UCH-1 (cell line): ENCODE results near the genes LHX2, NR5A1, NR6A1 and SCAI.

DNA sequence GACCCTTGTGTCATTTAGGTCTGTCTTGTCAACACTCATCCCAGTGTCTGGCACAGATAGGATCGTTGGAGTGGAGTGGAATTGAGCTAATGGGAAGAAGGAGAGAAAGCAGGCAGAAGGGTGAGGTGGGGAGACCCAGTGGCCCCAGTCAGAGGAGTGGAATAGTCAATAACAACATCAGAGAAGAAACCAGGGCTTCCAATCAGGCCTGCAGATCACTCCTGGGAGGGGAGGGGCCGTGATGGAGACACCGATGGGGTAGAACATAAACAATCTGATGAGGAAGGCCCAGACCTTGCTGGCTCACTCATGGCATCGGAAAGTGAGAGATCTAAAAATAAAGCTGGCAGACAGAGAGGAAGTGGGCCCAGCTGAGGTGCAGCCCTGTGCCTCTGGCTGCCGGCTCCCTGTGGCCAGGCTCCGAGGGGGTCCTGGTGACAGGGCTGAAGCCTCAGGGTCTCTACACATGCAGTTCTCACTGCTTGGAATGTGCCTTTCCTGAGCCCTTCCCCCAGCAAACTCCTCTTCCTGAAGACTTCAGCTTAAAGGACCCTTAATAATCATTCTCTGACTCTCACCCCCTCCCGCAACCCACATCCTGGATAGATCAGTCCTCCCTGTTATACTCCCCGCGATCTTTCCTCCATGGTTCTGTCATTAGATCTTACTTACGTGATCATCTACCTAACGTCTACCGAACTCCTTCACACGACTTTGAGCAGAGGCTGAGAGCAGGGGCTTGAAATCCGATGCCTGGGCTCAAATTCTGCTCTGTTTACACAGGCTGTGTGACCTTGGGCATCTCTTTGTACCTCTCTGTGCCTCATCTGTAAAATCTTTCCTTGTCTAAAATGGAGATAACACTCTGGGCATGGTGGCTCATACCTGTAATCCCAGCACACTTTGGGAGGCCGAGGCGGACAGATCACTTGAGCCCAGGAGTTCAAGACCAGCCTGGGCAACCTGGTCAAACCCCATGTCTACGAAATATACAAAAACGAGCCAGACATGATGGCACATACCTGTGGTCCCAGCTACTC lies 33.1 kb upstream of the CRB2 start:
- RRBS: no CpG with 5 or more reads among the region's 18 CpGs

GRCh38 chr9:123360145-123360724 lies 4.2 kb downstream of the CRB2 start:
- RRBS: no CpG with 5 or more reads among the region's 15 CpGs

- RRBS: no CpG with 5 or more reads among the region's 4 CpGs
Measured at GRCh38 chr9:123543675-123544125, 187.7 kb downstream of the CRB2 start.

DNA sequence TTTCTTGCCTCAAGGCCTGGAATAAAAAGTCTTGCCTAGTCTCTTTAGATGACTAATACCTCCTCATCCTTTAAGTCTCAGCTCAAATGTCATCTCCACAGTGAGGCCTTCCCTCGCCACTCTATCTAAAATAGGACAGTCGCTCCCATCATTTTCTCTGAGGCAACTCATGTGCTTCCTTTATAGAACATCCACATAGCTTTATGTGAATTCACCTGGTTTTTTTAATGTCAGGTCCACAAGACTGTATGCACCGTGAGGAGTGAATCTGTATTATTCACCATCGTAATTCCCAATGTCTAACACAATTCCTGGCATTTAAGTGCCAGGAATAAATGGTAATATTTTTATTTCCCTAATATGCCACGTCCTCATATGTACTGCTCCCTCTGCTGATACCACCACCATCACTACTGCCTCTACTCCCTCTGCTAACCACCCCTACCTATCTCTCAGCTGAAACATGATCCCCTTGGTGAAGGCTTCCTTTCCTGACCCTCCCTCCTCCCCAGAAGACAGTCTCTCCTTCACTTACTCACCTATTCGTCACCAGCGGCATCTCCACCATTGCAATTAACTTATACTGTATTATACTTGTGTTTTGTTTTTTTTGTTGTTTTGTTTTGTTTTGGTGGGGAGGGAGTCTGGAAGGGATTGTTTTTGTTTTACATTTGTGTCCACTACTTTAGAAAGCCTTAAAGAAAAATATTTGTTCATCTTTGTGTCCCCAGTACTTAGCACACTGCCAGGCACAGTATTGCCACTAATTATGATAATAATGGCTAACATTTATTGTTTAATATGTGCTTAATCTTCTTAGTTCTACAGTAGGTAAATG lies 4.8 kb downstream of the DENND1A start:
- RRBS: no CpG with 5 or more reads among the region's 7 CpGs

GRCh38 chr9:124011301-124011887 lies at the start of gene LHX2:
Gene LHX2 (plus strand): TSS chr9:124011768.
- RRBS: under 1% methylated on average over 17 of the region's 46 CpGs

DNA sequence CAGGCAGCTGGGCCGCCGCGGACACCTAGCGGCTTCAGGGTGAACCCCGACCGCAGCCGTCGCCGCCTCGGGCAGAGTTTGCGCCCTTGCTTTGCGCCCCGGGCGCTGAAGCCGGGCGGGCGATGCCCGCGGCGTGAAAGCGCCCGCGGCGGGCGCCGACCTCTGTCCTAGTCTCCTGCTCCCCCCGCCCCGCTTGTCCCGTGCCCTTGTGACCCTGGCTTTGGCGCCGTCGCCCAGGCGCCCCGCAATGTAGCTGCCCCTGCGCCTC lies 254 bp downstream of the LHX2 start:
- RRBS: no CpG with 5 or more reads among the region's 35 CpGs

GRCh38 chr9:124040729-124041597 lies 29.4 kb downstream of the LHX2 start:
- RRBS: 16% methylated on average over 20 of the region's 57 CpGs

- RRBS: no CpG with 5 or more reads among the region's 5 CpGs
Measured at GRCh38 chr9:124137718-124138087, 120.0 kb upstream of the NEK6 start.

DNA sequence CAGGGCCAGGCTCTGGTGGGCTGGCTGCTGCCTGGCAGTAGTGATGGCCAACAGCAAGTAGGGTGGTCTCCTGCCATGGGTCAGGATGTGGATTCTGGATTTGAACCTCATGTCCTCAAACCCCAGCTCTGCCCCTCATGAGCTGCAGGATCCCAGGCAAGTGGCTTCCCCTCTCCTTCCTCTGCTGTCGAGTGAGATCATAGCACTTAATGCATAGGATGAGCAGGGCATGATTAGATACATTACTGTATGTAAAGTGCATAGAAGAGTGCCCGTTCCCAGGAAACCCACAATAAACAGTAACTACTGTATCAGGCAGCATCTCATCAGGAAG lies 38.6 kb upstream of the NEK6 start:
- RRBS: no CpG with 5 or more reads among the region's 2 CpGs

DNA sequence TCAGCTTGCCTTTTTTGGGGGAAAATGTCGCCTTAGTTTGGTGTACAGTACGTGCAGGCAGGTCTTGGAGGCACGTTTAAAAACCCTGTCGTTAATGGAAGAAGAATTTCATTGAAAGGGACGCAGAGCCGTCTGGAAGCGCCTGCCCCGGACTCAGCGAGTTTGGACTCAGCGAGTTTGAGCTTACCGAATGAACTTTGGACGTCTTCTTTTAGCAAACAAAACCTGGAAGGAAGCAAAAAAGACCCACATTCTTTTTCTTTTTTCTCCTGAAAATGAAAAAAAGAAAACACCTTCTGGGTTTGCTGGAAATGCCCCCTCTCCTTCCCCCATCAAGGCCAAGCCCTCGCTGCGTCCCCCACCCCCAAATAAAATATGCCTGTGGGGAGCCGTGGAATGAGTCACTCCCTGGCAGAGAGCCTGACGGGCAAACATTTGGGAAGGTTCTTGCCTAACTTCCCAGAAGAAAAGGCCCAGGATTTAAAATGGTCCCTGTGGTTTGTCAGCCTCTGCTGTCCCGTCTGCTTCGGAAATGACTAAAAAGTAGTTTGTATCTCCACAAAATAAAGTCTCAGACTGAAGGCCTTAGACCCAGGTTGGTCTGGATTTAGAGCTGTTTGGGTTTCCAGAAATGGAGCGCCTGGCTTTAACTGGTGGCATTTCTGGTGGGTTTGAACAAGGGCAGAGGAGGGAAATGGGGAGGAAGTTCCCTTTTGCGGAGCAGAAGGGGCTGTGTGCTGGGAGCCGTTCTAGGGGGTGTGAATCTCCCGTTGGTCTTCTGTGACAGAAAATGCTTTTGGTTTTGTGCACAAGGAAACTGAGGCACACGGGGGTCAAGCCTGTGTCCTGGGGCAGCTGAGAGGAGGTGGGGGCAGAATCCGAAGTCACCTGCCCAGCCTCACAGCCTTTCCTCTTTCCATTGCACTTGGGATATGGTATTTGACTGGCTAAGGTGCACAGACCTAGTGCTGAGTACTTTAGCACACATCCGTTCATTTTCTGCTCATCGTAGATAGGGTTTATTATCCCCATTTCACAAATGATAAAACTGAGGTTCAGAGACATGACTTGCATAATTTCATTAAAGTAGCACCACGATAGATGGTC lies 1.9 kb downstream of the NEK6 start:
- RRBS: no CpG with 5 or more reads among the region's 27 CpGs

- RRBS: no CpG with 5 or more reads among the region's 15 CpGs
Measured at GRCh38 chr9:124262216-124263181, 4.8 kb downstream of the NEK6 start.

DNA sequence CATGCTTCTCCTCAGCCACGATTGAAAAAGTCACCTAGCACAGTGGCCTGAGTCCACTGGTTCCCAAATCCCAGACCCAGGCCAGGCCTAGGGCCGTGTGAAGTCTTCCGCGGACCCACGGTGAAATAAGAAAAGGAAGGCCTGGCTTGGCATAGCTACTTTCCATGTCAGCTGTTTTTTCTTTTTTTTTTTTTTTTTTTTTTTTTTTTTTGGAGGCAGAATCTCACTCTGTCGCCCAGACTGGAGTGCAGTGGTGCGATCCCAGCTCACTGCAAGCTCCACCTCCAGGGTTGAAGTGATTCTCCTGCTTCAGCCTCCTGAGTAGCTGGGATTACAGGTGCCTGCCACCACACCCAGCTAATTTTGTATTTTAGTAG lies 23.5 kb downstream of the NEK6 start:
- RRBS: no CpG with 5 or more reads among the region's 7 CpGs

GRCh38 chr9:124371736-124372547 lies 43.3 kb downstream of the PSMB7 start:
- RRBS: no CpG with 5 or more reads among the region's 4 CpGs

DNA sequence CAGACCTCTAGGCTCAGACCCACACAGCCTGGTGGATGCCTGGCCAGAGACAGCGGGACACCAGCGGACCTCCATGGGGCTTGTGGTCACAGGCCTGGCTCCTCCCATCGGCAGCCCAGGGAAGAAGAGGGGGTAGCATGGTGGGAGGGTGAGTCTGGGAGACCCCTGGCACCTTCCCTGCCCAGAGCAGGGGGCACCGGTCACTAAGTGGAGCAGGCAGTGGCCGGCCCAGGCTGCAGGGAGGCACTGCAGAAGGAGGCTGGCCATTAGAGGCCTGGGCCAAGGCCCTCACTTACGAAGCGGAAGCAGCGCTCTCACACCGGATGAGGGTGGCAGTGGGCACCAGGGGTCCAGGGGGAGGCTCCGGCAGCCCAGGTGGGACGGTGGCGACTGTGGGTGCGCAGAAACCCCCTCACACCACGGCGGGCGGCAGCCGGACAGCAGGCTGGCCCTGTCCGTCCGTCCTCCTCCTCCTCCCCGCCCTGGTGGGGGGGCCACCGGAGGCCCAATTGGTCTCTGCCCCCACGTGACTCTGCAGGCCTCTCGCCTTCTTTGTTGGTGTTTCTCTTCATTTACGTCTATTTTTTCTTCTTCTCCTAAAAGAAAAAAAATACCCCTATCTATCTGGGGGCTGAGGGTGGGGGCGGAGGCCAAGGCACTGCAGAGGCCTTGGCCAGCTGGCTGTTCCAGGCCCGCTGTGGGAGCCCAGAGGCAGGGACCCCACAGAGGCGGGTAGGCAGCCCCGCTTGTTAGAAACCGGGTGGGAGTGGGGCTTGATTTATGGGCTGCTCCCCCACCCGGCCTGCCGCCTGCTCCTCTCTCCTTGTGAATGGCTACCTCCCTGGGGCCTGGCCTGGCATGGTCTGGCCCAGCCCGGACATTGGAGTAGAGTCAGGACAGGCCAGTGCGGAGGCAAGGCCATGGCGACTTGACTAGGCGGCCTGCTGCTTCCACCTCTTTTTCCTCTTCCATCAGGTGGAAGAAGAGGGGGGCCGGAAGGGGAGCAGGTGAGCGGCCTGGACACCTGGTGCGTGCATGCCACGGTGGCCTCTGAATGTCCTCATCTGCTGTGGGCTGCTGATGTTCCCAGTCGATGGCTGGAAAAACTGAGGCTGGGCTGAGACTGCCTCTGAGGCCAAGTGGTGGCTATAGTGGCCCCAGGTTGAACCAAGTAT lies at the start of gene NR5A1:
NR5A1 (minus strand) TSS at position 447 of the 1,175 bp plus-strand sequence.
- RRBS: 92% methylated on average over 18 of the region's 40 CpGs

GRCh38 chr9:124770427-124771498 lies at the start of gene NR6A1:
Gene NR6A1 (minus strand): TSS chr9:124771311.
- RRBS: 5% methylated on average over 21 of the region's 98 CpGs

DNA sequence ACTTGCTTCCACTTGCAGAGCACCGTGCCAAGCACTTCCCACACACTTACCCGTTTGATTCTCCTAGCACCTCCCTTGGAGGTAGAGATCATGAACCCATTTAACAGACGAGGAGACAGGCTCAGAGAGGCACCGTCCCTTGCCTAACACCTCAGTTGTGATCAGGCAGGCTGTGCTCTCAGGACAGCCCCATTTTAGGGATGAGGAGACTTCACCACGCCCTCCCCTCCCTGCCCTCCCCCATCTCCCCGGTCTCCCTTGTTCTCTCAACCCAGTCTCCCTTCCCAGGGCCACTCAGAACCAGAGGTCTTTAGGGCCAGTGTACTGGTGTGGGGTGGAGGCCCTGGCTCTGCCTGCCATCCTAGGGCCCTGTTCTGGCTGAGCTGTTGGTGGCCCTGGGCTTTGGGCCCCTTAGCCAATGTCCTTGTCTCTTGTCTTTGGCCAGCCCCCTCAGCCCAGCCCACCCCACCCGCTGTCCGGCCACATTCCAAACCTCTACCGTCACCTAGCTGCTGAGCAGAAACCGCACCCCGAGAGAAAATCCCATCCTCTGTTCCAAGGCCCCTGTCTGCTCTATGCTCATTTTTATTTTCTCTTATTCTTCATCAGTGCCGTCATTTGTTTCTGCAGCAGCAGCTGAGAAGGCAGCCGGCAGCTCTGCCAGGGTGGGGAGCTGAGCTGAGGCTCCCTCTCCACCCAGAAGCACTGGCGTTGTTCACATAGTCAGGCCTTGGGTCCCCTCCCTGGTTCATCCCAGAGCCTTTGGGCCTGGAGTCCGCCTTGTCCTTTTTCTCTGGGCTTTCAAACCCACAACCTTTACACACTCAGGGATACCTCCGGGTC lies 33.9 kb downstream of the OLFML2A start:
- RRBS: no CpG with 5 or more reads among the region's 16 CpGs

- RRBS: 3% methylated on average over 12 of the region's 60 CpGs
Measured at GRCh38 chr9:125143220-125144127, at the start of gene SCAI. Gene SCAI (minus strand): TSS chr9:125143528.

DNA sequence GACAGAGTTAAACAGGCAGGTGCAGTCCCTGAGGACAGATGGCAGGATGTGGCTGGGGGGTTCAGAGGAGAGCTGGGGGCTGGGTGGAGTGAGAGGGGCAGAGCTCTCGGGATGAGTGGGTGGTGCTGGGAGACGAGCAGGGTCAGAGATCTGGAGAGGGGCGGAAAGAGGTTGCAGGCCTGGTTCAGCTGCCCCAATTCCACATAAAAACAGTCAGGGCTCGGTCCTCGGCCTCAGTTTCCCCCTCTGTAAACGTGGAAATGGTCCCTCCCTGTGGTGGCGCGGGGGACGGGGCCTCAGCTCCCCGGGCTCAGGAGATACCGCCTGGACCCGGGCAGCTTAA lies 146.0 kb downstream of the GAPVD1 start:
- RRBS: 26% methylated on average over 1 of the region's 12 CpGs

DNA sequence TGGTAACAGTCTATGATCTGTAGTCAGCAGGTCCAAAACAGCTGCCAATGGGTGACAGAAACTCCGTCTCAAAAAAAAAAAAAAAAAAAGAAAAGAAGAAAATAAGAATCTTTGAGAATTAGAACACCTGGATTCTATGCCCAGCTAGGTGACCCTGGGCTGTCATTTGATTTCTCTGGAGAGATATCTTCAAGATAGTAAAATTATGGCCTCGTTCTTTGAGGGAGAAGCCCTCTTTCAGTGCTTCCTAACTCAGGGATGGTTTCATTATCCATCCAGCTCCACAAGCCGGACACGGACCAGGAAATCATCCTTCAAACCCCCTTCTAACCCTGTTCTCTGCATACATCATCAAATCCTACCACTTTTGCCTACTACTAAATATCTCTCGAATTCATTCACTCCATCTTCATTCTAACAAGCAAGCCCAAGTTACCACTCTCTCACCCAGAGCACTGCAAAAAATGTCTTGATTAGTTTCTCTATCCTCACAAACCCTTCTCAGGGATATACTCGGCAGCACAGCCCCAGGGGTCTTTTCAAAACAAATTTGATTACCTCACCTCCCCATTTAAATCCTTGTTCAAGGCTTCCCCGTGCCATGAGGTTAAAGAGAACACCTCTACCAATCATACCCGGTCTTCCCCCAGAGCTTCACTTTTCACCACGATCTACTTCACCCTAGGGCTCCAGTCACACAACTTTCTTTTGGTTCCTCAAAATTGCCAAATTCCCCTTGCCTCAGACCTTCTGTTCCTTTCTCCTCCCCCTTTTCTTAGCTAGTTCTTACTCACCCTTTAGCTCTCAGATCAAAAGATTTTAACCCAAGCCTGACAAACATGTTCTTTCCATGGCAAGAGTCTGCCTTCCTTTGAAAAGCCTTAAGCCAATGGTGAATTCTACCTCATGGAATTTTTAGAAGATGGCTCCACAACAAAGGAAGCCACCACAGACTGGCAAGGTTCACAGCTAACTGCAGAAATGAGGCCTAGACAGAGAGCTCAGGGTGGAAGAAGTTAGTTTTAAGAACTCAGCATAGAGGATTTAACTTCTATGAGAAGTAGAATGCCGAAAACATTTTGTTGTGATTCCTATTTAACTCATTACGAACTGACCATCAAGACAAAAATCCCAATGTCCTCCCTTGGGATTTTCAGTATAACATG lies 56.9 kb downstream of the MAPKAP1 start:
- RRBS: no CpG with 5 or more reads among the region's 11 CpGs

DNA sequence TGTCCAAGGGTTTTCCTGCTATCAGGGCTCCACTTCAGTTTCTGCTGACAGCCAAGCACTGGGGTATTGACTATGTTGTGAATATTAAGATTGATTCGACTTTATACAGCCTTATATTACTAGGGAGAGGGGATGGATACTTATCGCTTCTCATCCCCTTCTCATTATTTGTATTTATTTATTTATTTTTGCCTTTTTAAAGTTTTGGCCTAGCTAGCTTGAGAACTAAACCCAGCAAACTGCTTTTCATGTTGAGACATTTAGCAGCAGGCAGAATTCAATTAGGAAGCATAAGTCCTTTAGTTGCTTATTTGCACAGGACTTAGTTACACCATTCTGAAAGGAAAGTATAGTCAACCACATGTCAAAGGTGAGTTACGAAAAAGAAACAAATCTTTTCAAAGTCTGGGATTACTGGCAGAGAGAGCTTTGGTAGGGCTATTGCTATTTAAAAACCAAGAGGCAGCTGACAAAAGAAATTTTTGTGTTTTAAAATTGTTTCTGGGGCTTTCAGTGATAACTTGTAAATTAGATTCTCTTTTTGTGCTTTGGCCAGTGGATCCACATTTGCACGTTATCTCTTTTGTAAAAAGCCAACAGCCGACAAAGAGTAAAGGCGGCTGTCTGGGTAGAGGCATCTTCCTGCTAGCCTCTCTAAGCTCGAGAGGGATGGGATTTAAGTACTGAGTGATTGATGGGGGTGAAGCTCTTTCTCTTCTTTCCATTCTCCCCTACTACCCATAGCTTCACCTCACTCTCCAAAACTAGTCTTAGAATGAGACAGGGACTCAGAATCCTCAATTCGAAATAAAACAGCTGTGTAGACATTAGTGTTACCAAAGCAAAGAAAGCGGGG lies 3.2 kb downstream of the PBX3 start:
- RRBS: no CpG with 5 or more reads among the region's 9 CpGs